ENCODE measurements around a stretch of chrX.

GRCh38 chrX:129653622-129654271 lies 1.0 kb downstream of the APLN start:
- RRBS, result no CpG with 5 or more reads among the region's 27 CpGs

- RRBS, result no CpG with 5 or more reads among the region's 5 CpGs
Observed at GRCh38 chrX:129787505-129787878, 7.7 kb downstream of the SASH3 start.

GRCh38 chrX:129930770-129931324 lies 24.9 kb downstream of the UTP14A start:
- RRBS, result no CpG with 5 or more reads among the region's 12 CpGs

DNA sequence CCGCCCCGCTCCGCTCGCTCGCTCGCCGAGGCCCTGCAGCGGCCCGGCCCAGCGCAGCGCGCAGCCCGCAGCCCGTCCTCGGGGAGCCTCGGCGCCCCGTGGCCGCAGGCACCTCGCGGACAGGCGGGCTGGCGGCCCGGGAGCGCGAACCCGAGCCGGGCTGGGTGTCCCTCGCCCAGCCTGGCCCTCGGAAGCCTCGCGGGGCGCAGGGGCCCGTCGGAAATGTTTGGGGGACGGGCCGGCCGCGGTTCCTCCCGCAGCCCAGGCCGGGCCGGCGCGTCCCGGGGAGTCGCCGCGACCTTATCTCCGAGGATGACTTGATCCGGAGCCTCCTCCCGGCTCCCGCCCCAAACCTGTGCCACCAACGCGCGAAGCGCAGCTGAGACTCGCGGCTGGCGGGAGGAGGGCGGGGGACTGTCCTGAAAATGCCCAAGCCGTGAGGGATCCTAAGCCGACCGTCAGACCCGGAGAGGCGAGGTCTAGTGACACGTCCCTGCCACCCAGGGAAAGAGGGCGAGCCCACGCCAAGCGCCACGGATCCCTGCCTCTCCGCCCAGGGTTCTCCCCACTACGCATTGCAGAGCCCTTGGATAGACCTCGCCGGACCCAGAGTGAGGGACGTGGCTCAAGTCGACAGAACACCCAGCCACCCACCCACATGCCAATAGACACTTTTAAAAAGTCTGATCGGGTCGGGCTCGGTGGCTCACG lies 26.8 kb downstream of the UTP14A start:
- RRBS, result 19% methylated on average over 31 of the region's 80 CpGs

DNA sequence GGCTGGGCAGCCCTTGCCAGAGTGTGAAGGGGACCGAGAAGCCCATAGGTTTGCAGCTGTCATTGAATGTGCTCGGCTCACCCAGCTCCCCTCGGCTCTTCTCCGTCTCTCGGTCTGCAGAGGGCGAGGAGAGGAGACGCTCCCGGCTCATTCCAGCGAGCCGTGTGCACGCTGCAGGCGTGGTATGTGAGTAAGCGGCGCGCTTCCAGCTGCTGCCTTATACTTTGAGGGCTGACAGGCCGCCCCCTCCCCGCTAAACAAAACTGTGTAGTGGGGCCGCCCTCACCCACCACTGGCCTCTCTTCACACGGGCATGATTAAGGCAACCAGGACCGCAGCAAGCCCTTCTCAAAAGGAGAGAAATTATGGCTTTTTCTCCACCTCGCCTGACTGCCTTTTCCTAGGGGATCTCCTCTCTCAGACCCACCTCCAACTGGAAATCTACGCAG lies 22.9 kb upstream of the BCORL1 start:
- RRBS, result no CpG with 5 or more reads among the region's 22 CpGs

DNA sequence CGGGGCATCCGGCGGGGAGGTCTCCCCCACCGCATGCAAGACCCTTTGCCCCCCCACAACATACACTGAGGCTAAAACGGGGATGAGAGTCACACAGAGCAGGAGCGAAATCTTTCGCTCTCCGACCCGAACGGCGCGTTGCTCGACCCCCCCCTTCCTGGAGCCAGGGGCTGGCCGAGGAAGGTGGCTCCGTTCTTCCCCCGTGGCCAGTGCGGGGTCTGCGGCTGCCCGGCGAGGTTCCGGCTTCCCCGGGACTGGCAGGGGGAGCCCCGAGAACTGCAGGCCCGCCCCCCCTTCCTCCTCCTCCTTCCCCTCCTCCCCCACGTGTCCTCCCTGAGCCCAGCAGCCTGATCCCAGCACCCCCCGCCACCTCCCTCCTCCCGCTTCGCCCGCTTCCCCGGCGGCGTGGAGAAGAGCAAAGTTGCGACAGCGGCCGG lies 2.5 kb upstream of the BCORL1 start:
- RRBS, result no CpG with 5 or more reads among the region's 35 CpGs

DNA sequence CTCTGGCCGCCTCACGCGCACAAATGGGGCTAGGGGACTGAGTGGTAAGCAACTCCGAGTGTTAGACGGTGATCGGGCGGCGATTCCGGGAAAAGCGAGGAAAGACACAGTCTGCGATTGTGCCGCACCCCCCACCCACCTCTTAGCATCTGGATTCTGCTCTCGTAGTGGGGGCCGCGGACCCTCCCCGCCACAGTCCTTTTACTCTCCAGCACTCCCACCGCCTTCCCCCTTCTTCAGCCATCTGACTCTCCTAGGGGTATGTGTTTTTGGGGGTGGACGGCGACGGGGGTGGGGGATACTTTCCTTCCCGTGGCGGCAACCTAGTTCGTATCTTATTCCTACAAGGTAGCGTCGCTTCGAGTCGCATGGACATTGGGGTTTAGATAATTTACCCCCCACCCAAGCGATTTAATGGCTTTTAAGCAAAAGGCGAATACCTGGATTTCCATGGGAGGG lies 1.3 kb upstream of the BCORL1 start:
- RRBS, result 12% methylated on average over 9 of the region's 29 CpGs

DNA sequence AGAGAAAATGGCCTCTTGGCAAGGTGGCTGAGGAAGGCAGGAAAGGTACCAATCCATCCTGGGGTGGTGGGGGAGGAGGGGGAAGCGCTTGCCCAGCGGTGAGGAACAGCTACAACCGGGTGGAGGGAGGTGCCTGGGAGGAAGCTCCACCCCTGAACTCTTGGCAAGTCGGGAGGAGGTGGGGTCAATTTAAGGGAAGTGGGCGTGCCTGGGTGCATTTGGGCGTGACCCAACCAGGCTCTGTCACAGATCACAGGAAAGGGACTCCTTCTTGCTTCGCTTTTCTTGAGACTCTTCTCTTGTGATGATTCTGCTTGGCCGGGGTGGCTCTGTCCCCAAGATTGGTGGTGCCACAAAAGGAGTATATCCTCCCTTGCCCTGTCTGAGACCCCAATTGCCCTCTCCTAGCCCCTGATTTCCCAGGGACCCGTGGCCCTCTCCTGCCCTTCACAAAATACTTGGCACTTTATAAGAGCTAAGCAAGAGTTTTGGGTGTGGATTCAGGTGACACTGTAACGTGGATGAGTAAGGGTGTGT lies 41.8 kb downstream of the BCORL1 start:
- RRBS, result no CpG with 5 or more reads among the region's 10 CpGs

DNA sequence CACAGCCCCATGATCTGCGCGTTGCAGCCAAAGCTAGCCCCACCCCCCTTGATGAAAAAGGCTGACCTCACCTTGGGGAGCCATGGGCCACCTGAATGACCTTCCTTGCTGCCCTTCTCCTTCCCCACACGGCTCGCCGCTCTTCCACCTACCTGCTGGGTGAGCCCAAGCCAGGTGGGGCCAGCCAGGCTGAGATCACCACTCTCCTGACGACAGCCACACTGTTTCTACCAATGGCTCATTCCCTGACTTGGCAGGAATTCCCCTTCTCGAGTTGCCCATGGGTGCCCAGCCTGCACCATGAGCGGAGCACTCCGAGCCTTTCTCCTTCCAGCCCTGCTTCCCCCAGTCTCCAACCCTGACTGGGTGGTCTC lies 4.0 kb upstream of the ELF4 start:
- RRBS, result no CpG with 5 or more reads among the region's 9 CpGs

DNA sequence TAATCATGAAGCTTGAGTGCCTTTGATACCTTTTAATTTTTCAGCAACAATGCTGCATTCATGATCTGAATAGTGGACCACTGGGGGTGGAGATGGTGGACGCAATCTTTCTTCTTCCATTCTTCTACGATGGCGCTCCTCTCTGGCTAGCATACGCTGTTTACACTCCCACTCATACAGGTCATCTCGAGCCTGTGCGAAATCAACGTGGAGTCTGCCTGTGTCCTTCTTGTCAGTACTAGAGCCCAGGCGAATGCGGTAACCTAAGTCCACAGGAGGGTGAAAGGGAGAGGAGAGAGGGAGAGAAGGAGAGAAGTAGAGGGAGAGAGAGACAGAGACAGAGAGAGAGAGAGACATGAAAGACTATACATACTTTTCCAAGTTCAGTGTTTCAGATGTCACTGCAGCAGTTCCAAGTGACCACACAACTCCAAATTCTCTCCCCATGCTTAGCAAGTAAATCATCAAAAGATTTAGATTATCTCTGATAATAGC lies 233.0 kb downstream of the ENOX2 start:
- RRBS, result no CpG with 5 or more reads among the region's 9 CpGs

DNA sequence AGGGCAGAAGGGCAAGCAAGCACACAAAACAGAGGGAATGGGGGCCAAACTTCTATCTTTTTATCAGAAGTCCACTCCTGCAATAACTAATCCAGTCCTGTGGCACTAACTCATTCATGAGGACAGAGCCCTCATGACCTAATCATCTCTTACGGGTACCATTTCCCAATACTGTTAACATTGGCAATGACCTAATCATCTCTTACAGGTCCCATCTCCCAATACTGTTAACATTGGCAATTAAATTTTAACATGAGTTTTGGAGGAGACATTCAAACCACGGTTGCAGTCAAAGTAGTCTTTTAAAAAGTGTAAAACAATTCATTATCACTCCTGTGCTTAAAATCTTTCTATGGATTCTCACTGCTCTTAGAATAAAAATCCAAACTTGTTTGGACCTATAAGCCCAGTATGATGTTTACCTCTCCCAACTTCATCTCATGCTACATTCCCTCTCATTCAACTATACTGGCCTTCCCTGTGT lies 71.9 kb downstream of the ENOX2 start:
- RRBS, result no CpG with 5 or more reads among the region's 2 CpGs

DNA sequence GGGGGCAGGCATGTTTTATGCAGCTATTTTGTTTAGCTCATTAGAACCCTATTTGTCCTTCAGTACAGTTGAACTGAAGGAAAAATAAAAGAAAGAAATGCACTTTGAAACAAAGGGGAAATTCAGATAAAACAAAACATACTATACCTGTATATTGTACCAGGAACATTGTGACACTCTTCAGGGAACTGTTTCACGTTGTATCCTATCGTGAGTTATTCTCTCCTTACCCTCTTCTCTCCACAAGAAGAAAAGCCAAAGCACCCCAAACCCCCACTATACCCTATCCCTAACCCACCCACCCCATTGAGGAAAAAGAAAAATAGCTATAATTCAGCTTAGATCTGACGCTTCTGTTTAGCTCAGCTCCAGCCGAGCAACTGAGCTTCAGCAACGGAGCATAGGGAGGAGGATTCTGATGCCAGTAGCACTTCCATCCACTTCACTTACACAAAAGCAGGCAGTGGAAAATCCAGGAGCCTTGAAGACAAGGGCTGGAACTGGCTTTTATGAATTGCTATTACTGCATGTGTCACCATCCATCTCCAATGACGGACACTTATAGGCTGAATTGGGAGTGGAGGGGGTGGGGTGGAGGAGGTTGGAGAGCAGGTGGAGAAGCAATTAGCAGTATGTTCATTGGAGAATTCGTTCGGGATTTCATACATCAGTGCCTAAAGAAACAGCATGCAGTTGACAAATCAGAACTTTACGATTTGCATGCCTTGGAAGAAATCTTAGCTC lies 15.8 kb downstream of the ENOX2 start:
- RRBS, result no CpG with 5 or more reads among the region's 9 CpGs

- RRBS, result no CpG with 5 or more reads among the region's 6 CpGs
Observed at GRCh38 chrX:132119693-132120103, 8.1 kb downstream of the FRMD7 start.

DNA sequence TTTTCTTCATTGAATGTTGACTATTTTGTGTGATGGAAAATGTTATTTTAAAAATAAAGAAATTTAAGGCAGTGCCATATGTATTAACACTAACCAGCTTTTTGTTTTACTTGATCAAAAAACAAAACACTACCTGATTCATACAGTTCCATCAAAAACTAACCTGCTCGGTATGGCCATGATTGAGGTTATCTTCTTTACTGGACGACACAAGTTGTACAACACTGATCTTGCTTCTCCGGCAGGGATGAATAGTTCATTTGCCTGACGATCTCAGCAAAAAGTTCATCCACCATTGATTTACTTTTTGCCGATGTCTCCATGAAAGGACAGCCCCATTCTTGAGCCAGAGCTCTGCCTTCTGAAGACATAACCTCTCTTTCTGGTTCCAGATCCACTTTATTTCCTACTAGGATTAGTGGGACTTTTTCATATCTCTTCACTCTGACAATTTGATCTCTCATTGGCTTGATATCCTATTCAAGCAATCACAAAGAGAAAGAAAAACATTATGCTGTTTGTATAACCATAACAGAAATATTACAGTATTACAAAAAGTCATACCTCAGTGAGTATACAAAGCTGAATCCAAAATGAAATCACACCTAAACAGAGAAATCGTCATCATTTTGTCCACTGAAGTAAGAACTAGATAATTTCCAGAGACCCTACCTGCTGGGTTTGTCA lies 5.1 kb downstream of the RAP2C start:
- RRBS, result no CpG with 5 or more reads among the region's 6 CpGs

GRCh38 chrX:133307826-133308383 lies 89.8 kb upstream of the TFDP3 start:
- RRBS, result 51% methylated on average over 4 of the region's 10 CpGs

DNA sequence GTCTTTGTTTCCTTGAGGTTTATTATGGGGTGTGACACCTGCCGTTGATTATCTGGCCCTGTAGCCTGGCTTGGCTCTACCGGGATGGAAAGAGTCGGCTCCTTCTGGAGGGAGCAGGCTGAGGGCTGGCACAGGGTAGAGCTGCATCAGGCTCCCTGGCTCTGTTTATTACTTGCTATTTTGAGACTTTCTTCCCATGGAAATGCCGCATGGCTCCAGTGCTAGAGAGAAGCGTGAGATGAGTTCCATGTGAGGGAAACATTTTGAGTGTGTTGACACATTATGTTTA lies 80.7 kb upstream of the GPC4 start:
- RRBS, result no CpG with 5 or more reads among the region's 5 CpGs

DNA sequence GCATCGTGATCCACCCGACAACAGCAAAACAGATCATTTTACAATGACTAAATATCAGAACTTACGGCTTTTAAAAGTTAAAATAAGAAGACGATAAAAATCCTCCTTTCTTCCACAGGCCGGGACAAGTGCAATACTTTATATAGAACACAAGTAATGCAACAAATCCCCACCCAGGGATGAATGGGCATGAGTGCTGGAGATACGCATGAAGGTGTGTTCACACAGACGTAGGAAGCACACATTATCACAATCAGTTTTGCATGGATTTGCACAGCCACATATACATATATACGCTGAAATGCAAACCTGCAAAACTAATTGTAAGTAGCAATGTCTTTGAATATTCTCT lies 67.6 kb upstream of the CCDC160 start:
- RRBS, result no CpG with 5 or more reads among the region's 8 CpGs

GRCh38 chrX:134181304-134181662 lies 55.7 kb upstream of the CCDC160 start:
- RRBS, result no CpG with 5 or more reads among the region's 1 CpG

DNA sequence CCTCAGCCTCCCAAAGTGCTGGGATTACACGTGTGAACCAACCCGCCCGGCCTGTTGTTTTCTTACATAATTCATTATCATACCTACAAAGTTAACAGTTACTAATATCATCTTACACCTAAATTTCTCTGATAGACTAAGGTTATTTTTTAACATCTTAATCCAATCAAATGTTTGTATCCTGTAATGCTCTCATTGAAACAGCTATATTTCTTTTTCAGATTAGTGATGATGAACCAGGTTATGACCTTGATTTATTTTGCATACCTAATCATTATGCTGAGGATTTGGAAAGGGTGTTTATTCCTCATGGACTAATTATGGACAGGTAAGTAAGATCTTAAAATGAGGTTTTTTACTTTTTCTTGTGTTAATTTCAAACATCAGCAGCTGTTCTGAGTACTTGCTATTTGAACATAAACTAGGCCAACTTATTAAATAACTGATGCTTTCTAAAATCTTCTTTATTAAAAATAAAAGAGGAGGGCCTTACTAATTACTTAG lies 13.2 kb downstream of the HPRT1 start:
- RRBS, result no CpG with 5 or more reads among the region's 3 CpGs

- RRBS, result no CpG with 5 or more reads among the region's 2 CpGs
Observed at GRCh38 chrX:134946986-134947423, 31.9 kb upstream of the MOSPD1 start.